Mesenchymal stem cell of adipose (primary cell): ENCODE measurements around a stretch of chr21.

- CAGE, long polyA plus RNA, result no peak
Observed at GRCh38 chr21:44854231-44854694, 19.2 kb downstream of the PTTG1IP start.

- CAGE, long polyA plus RNA, result no peak
Observed at GRCh38 chr21:44868747-44869143, 4.7 kb downstream of the PTTG1IP start.

- CAGE, long polyA plus RNA, result no peak
Observed at GRCh38 chr21:44875266-44875897, 1.9 kb upstream of the PTTG1IP start.

GRCh38 chr21:44907587-44907918 lies 13.1 kb downstream of the ITGB2 start:
- CAGE, long polyA plus RNA, result no peak

GRCh38 chr21:44928573-44929010 lies 7.9 kb upstream of the ITGB2 start:
- CAGE, long polyA plus RNA, result no peak

GRCh38 chr21:44957897-44958998 lies 18.4 kb downstream of the SLX9 start:
- CAGE, long polyA plus RNA, result no peak

DNA sequence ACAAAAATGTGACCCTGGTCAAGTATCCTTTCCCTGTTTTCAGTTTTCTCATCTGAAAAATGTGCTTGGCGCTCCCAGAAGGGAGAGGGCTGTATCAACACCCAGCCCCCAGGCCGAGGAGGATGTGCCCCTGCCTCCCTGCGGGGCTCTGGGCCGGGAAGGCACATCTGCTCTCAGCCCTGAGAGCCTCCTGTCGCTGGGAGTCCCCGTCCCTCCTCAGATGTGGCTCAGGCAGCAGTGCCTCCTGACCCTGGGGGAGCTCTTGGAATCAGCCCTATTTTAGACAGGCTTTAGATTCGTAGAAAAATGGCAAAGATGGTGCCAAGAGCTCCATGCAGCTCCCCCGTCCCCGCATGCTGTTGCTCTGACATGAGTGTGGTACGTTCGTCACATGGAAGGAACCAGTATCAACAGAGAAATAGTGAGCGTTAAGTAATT lies 29.5 kb downstream of the SLX9 start:
- CAGE, long polyA plus RNA, result no peak

GRCh38 chr21:44984566-44985390 lies 44.9 kb downstream of the SLX9 start:
- CAGE, long polyA plus RNA, result no peak

GRCh38 chr21:45012289-45012966 lies 62.0 kb upstream of the ADARB1 start:
- CAGE, long polyA plus RNA, result no peak

GRCh38 chr21:45041202-45041831 lies 33.1 kb upstream of the ADARB1 start:
- CAGE, long polyA plus RNA, result no peak

DNA sequence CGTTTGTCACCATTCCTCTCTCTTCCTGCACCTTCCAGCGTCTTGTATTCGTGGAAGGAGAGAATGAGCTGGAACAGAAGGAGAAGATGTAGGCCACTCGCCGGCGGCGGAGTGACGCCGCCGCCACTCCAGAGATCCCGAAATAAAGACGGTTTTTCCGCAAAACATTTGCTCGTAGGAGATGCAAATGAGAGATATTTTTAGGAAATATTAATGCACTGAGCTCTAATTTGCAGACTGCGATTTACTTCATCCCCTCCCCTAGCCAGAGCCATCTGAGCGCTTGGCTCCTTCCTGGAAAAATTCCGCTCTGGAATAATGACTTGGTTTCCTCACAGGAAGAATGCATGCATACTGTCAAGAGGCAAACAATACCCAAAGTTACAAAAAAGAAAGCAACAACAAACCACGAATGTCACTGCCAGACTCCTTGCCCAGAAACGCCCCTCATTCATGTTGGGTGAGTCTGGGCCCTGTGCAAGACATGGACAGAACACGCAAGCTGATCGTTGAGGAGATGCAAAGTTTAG lies 18.0 kb upstream of the ADARB1 start:
- CAGE, long polyA plus RNA, result no peak

- CAGE, long polyA plus RNA, result no peak
Observed at GRCh38 chr21:45291789-45292292, 4.1 kb upstream of the POFUT2 start.

GRCh38 chr21:45328524-45329256 lies 41.0 kb upstream of the POFUT2 start:
- CAGE, long polyA plus RNA, result no peak

- CAGE, long polyA plus RNA, result no peak
Observed at GRCh38 chr21:45364135-45365056, 40.6 kb upstream of the COL18A1 start.

DNA sequence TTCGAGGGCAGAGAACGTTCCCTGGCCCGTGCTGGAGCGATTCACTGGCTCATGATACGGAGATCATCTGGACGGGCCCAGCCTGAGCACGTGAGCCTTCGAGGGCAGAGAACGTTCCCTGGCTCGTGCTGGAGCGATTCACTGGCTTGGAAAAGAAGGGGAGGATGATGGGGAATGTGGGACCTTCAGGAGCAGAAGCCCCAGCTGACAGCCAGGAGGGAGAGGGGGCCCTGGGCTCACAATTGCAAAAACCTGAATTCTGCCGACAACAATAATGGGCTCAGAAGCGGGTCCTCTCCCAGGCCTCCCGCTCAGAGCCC lies 34.3 kb upstream of the COL18A1 start:
- CAGE, long polyA plus RNA, result no peak

GRCh38 chr21:45430216-45430858 lies 25.4 kb downstream of the COL18A1 start:
- CAGE, long polyA plus RNA, result no peak

- CAGE, long polyA plus RNA, result no peak
Observed at GRCh38 chr21:45448577-45449126, 43.7 kb downstream of the COL18A1 start.

DNA sequence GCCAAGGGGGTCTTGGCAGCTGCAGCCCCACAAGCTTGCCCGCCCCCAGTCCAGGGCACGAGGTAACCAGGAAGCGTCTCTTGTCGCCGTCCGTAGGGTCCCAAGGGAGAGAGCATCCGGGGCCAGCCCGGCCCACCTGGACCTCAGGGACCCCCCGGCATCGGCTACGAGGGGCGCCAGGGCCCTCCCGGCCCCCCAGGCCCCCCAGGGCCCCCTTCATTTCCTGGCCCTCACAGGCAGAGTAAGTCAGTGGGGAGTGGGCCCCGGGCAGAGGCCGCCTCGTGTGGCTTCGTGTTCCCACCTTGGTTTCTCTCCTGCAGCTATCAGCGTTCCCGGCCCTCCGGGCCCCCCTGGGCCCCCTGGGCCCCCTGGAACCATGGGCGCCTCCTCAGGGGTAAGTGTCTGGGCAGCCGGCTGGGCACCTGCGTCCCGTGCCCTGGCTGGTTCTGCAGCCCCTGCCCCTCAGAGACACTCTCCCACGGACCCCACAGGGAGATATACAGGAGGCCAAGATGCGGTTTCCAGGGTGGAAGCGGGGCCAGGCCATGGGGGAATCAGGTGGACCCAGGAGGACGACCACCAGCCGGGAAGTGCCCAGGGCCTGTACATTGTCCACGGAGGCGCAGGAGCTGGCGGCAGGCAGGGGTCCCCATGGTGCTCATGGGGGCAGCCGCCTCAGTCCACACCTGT lies 37.1 kb downstream of the SLC19A1 start:
- CAGE, long polyA plus RNA, result no peak

GRCh38 chr21:45511976-45512955 lies 30.0 kb downstream of the SLC19A1 start:
- CAGE, long polyA plus RNA, result no peak

DNA sequence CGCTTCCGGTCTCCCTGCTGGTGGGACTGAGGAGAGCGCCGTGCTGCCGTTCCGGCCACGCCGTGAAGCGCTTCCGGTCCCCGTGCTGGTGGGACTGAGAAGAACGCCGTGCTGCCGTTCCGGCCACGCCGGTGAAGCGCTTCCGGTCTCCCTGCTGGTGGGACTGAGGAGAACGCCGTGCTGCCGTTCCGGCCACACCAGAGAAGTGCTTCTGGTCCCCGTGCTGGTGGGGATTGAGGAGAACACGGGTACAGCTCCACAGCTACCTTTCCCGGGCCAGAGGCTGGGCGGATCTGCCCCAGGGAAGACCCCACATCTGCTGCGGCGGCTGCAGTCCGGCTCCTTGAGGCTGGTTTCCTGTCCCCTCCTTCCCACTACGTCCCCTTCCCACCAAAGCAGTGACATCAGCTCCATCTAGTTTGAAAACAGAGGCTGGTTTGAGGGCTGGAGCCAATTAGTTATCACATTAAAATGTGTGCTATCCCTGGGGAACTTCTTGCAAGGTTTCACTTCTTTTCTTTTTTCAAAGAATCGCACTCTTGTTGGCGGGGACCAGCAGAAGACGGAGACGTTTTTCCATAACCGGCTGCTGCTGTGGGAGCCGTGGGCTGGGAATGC lies 9.1 kb upstream of the PCBP3 start:
- CAGE, long polyA plus RNA, result no peak